ENCODE data around the genes ZDHHC1, LCAT, ESRP2 and PLA2G15.

GRCh38 chr16:67415453-67416794 is at the start of gene ZDHHC1:
TSS of gene ZDHHC1 (minus strand) at chr16:67416477.
- RRBS, result 3% methylated on average over 36 of the region's 93 CpGs

DNA sequence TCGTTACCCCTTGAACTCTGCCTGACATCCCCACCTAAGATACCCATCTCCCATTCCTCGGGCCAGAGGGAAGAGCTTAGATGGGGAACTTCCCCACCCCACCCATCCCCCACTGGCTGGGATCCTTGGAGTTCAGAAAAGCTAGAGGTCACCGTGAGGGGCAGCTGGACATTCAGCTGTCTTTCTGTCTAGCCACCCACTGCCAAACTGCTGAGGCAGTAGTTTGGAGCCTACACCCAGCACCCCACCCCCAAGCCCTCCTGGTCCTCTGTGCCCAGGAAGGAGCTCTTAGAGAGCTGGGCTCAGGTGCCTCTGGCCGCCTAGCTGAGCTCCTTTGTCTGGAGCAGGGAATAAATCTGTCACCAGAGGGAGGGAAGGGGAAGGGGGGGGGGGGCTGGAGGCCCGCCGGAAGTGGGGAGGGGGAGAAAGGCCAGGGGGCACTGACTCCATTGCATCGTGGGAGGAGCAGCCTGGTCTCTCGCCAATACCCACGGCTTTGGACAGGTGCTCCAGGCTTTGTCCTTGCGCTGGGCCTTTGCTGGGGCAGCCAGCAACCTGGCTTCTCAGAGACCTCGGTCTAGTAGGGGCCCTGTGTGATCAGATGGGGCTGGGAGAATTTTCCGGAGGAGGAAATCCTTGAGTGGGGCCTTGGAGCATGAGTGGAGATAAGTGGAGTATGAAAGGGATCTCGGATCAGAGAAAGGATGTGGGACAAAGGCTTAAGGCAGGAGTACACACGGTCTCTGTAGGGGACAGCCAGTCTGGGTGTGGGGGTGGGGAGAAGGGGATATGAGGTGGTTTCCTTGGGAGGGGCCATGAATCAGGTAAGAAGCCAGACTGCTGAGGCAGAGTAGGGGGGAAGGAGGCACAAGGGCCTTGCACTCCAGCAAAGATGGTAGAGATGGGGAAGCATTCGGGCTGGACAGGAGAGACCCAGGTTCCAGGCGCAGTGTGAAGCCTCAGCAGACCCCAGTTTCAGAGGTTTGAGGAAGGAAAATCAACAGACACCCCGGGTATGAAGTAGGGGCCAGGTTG is 1.3 kb downstream of the HSD11B2 start:
- RRBS, result no CpG with 5 or more reads among the region's 17 CpGs

DNA sequence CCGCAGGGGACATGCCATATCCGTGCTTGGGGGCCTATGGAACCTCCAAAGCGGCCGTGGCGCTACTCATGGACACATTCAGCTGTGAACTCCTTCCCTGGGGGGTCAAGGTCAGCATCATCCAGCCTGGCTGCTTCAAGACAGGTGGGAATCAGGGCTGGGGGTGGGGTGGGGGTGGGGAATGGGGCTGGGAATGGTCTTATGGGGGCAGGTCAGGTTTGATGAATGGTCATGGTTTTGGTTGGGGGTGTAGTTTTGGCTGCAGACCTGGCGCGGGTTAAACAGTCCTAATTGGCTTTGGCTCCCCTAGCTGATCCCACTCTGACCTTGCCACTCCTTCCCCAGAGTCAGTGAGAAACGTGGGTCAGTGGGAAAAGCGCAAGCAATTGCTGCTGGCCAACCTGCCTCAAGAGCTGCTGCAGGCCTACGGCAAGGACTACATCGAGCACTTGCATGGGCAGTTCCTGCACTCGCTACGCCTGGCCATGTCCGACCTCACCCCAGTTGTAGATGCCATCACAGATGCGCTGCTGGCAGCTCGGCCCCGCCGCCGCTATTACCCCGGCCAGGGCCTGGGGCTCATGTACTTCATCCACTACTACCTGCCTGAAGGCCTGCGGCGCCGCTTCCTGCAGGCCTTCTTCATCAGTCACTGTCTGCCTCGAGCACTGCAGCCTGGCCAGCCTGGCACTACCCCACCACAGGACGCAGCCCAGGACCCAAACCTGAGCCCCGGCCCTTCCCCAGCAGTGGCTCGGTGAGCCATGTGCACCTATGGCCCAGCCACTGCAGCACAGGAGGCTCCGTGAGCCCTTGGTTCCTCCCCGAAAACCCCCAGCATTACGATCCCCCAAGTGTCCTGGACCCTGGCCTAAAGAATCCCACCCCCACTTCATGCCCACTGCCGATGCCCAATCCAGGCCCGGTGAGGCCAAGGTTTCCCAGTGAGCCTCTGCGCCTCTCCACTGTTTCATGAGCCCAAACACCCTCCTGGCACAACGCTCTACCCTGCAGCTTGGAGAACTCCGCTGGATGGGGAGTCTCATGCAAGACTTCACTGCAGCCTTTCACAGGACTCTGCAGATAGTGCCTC is 5.7 kb downstream of the HSD11B2 start:
- RRBS, result no CpG with 5 or more reads among the region's 35 CpGs

GRCh38 chr16:67457230-67457764 is 23.7 kb downstream of the ATP6V0D1 start:
- RRBS, result no CpG with 5 or more reads among the region's 3 CpGs

GRCh38 chr16:67674655-67675401 is 8.2 kb downstream of the C16orf86 start:
- RRBS, result no CpG with 5 or more reads among the region's 21 CpGs

DNA sequence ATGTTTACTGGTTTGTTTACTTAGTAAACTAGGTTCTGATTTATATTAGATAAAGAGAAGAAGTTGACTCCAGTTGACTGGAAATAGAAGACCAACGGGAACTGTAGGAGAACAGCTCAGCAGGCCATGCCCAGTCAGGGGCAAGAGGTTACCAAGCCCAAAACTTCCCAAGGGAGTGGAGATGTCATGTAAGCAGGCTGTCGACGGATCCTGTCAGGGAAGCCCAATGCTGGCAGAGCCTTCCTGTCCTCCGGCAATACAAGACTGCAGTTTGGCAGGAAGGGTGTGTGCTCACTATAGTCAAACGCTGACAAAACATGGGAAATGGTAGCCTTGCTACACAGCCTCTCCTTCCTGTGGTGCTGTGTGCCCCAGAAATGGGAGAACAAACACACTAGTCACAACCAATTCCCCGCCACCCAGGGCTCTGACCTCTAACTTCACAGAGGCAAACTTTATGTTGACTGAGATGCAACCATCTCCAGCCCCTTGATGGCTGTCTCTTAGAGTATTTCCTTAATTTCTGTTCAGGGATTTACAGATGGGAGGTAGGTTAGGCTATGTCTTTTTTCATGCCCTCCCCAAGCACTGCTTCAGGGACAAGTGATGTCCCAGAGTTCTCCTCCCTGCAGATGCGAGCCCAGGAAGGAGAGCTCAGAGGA is 18.2 kb downstream of the C16orf86 start:
- RRBS, result no CpG with 5 or more reads among the region's 7 CpGs

- RRBS, result no CpG with 5 or more reads among the region's 4 CpGs
Measured at GRCh38 chr16:67774501-67774966, 31.8 kb downstream of the RANBP10 start.

- RRBS, result no CpG with 5 or more reads among the region's 8 CpGs
Measured at GRCh38 chr16:67825113-67825505, 17.0 kb upstream of the THAP11 start.

GRCh38 chr16:67829852-67830541 is 12.1 kb upstream of the THAP11 start:
- RRBS, result no CpG with 5 or more reads among the region's 9 CpGs

DNA sequence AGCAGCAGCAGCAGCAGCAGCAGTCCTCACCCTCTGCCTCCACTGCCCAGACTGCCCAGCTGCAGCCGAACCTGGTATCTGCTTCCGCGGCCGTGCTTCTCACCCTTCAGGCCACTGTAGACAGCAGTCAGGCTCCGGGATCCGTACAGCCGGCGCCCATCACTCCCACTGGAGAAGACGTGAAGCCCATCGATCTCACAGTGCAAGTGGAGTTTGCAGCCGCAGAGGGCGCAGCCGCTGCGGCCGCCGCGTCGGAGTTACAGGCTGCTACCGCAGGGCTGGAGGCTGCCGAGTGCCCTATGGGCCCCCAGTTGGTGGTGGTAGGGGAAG is 773 bp downstream of the THAP11 start:
- RRBS, result no CpG with 5 or more reads among the region's 20 CpGs

DNA sequence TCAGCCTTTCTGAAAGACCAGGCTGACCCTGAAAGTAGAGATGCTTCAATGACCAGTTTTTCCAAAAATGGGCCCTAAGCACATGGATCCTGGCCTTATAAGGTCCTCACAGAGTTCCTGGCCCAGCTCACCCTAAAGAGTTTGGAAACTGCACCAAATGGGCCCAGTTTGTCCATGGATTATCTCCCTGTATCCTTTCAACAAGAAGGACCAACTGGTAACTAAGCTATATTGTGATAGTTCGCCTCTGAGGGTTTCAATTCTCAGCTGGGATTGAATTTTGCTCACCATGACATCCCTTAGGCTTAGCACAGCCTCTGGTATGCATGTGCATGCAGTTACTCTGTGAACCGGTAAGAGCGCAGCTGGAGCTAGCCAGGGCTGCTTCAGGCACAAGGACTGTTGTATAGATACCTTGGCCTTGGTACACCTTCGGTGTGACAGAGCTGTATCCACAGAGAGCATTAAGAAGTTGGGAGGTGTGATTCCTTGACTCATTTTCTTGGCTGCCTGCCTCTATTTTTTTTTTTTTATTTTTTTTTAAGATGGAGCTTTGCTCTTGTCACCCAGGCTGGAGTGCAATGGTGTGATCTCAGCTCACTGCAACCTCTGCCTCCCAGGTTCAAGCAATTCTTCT is 2.3 kb downstream of the THAP11 start:
- RRBS, result no CpG with 5 or more reads among the region's 4 CpGs

- RRBS, result over 99% methylated on average over 5 of the region's 34 CpGs
Measured at GRCh38 chr16:67909001-67909651, 16.1 kb downstream of the PSKH1 start.

- RRBS, result no CpG with 5 or more reads among the region's 1 CpG
Measured at GRCh38 chr16:67934216-67934589, 2.4 kb downstream of the PSMB10 start.

- RRBS, result 7% methylated on average over 14 of the region's 78 CpGs
Measured at GRCh38 chr16:67935080-67936235, 1.2 kb downstream of the PSMB10 start.

DNA sequence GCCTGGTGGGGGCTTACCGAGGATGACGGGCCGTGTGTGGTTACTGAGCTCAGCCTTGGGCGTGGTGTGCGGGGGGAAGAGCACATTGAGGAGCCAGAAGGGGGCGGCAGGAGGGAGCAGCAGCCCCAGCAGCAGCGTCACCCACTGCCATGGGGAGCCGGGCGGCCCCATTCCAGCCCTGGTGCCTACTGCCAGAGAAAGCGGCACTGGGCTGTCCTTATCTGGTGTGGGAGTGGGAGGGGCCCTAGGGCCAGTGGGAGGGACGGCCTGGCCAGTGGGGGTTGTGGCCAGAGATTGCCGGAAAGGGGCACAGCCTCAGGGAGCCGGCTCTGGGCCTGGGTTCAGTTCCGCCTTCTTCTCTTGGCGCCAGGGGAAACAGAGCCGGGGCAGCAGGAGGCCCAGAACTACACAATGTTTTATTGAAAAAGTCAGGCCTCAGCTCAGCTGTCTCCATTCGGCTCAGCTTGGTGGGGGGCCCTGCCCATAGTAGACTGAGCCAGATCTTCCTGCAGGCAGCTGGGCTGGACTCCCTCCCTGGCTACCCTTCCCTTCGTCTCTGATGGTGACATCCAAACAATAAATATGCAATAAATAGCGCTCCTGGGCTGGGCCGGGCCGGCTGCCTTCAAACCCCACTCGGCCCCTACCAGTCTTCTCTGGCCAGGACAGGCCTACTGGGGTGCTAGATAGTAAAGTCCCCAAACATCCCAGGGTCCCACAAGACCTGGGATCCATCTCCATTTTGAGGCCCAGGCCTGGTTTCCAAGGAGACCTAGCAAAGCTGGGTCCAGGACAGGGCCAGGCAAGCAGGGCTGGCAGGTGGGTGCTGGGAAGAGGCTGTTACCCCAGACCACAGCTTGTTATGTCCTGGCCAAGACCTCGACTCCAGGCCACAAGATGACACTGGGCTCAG is at the start of gene LCAT:
TSS of gene LCAT (minus strand) at position 190 of the 913 bp plus-strand sequence.
- RRBS, result 38% methylated on average over 4 of the region's 23 CpGs

DNA sequence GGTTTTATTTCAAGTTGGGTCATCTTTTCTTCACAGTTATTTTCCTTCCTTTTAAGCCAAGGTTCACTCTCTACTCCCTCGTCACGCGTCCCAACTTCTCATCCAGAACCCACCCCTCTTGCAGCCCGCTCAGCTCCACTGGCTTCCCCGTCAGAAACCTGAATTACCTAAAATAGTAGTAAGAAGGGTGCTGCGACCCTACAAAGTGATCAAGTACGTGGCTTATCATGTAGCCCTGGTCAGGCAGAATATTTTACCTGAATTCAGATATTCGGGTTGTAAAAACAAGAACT is 654 bp downstream of the DUS2 start:
- RRBS, result no CpG with 5 or more reads among the region's 8 CpGs

DNA sequence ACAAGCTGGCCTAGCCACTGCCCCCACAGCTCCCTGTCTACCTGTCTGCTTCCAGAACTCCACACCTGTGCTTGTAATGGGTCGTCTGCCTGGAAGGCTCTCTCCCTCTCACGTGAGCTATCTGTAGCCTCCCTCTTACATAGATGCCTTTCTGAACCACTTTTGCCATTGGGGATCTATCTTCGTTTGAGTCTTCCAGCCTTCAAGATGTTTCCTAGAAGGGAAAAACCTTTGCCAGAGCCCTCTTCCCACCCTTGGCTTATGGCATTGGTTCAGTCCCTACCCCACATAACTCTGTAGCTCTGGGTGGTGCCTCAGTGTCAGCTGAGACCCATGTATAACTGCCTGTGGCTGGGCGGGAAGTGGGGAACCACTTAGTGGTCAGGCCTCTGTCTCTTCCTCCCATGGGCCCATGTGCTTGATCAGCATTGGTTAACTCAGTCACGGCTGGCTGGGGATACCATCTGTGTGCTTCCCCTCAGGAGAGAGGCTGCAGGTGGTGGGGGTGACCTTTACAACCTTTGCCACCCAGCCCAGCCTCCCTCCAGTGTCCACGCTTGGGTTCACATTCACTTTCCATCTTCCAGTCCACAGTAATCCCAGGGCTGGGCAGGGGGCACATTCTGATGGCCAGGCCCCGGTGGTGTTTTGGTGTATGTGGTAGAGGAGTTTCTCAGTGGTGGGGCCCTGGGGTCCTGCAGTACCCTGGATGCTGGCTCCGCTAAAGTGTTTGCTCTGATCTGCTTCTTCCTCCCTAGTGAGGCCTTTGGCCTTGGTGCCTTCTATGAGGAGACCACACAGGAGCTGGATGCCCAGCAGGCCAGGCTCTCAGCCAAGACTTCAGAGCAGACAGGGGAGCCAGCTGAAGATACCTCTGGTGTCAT is 10.3 kb upstream of the NFATC3 start:
- RRBS, result no CpG with 5 or more reads among the region's 8 CpGs

DNA sequence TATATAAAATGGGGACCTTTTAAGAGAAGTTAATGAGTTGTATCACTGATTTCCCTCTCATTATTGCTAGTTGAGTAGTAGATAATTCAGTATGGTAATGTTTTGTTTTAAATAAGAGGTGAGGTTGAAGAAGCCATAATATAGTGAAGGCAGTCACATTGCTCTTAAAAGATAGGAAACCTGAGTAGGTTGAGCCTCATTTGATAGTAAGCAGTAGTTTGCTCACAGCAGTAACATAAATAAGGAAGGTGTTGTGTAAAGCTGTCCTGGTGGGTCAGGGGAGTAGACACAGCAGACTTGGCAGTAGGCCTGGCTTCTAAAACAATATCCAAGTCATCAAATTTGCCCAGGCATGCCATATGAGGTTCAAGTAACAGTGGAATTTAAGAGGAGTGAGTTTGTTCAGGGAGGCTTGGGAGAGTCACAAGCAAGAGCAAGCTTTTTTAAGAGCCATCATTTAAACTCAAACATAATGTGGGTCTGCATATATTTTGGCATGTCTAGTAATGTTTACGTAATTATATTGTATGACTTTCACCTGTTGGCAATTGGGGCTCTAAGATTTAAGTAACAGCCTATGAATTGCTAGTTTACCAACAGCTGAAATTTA is 6.5 kb downstream of the NFATC3 start:
- RRBS, result no CpG with 5 or more reads among the region's 1 CpG

DNA sequence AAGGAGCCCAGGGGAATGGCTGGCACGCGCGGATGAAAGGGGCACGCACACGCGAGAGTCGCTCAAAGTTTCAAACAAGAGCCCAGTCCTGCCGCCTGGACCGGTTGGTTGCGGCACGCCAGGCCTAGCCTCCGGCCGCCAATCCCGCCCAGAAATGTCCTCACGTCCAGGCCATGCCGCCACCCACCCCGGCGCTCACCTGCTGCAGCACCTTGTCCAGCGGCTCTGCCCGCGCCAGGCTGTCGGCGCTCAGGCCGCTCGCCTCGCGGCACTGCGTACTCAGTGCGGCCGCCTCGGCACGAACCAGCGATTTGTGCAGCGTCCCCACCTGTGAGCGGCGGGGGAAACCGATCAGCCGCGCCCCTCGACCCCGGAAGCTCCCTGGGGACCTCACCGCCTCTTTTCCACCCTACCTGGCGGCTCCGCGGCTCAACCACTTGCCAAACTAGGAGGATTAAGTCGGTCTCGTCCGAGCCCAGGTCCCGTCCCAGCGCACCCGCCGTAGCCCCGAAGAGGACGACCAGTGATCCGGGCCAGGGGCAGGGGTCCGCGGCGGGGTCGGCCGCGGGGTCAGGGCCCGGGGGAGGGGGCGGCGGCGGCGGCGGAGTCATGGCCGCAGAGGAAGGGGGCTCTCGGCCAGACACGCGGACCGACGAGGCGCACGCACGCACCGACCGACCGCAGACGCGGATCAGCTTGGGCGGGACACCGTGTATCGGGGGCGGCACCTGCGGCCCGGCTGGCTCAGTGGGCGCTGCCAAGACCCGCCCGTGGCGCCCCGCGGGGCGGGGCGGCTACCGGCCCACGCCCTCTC is at the start of gene ESRP2:
TSS of gene ESRP2 (minus strand) at position 693 of the 814 bp plus-strand sequence.
- RRBS, result 17% methylated on average over 21 of the region's 97 CpGs

- RRBS, result 2% methylated on average over 32 of the region's 61 CpGs
Measured at GRCh38 chr16:68245025-68245640, at the start of gene PLA2G15. TSS of gene PLA2G15 (plus strand) at chr16:68245373.

All from epidermal melanocyte (primary cell).